Mesenteric fat pad (tissue), 1 donor: ENCODE measurements around a stretch of chr14.

DNA sequence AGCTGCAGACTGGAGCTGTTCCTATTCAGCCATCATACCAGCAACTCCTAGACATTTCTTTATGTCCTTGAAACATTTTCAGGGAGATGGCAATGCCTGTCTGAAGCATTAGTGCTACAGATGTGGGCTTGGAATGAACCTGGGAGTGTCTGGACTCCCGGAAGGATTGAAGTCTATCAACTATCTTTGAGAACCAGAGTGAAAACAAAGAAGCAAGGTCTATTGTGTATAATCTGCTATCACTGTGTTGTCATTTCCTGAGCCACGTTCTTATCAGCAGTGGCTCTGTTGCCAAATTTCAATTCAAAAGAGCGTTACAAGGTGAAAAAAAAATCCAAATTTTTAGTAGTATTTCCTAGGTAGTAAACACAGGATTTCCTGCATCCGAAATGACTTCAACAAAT, 58.8 kb downstream of the GPR135 start:
- PRO-cap = no peak

DNA sequence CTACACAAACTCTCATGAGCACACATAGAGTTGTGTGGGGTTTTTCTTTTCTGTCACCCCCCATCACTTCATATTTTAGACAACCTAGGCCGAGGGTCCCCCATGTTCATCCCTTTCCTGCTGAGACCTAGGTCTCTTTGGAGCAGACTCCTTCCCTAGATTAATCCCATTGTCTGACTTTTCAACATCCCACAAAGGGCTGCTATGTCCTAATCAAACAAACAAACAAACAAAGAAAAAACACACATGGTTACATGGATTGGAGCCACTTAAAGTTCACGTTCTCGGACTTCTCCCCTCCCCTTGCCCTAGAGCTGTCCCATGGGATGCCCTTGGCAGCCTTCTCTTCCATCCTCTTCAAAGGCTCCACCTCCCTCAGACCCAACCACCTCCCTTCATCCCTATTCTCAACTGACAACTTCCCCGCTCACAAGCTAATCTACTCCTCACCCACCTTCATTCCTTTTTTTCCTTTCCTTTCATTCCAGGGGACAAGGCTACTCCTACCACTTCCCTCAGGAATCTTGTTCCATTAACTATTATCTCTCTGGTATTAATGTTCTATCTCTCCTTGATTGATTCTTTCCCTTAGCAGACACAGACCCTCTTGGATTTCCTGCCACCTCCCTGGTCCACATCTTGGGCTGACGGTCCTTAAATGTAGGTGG, 40.5 kb downstream of the GPR135 start:
- PRO-cap = no peak

- PRO-cap = no peak
Observed at GRCh38 chr14:59695013-59695662, 118.5 kb upstream of the CCDC175 start.

- PRO-cap = no peak
Observed at GRCh38 chr14:60087885-60088210, 3.9 kb upstream of the PCNX4 start.

- PRO-cap = no peak
Observed at GRCh38 chr14:60247794-60248275, 1.2 kb upstream of the PPM1A start.

- PRO-cap = no peak
Observed at GRCh38 chr14:60253902-60254678, 5.1 kb downstream of the PPM1A start.

DNA sequence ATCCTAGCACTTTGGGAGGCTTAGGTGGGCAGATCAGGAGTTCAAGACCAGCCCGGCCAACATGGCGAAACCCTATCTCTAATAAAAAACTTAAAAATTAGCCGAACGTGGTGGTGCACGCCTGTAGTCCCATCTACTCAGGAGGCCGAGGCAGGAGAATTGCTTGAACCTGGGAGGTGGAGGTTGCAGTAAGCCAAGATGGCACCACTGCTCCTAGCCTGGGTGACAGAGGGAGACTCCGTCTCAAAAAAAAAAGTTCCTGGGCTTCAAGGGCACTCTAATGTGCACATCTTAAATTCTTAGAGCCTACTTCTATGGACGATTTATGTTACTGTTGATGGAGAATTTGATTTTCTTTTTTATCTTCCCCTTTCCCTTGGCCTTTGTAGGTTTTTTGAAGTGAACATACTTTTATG, 14.0 kb downstream of the PPM1A start:
- PRO-cap = no peak

- PRO-cap = no peak
Observed at GRCh38 chr14:60933119-60933534, 47.8 kb downstream of the TRMT5 start.

GRCh38 chr14:61103146-61104478, 122.6 kb downstream of the SLC38A6 start:
- PRO-cap = no peak

- PRO-cap = no peak
Observed at GRCh38 chr14:61145119-61145916, 135.8 kb downstream of the TMEM30B start.

GRCh38 chr14:61277852-61278144, 3.3 kb downstream of the TMEM30B start:
- PRO-cap = no peak

- PRO-cap = no peak
Observed at GRCh38 chr14:61321986-61322368, 598 bp downstream of the PRKCH start.

- PRO-cap = no peak
Observed at GRCh38 chr14:61342454-61343101, 21.2 kb downstream of the PRKCH start.

DNA sequence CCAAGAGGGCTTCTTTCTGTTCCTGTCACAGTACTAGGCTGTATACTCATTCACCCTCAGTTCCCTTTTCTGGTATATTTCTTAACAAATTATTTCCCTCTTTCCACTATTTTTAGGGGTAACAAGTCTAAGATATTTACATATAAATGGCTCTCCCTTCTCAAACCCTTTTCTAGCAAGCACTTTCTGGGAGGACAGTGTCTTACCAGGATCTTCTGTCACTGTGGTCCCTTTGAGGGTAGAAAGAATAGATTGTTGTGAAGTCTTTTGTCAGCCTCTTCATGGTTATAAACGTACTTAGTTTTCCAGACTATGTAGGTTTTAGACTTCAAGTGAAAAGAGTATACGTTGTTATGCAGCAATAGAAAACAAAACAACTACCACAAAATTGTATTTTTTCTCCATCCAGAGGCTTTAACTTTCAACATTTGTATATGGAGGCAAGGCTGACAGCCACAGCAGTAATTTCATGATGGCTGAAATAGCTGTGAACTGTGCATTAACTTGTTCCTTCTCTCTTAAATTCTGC, 23.7 kb downstream of the PRKCH start:
- PRO-cap = no peak

DNA sequence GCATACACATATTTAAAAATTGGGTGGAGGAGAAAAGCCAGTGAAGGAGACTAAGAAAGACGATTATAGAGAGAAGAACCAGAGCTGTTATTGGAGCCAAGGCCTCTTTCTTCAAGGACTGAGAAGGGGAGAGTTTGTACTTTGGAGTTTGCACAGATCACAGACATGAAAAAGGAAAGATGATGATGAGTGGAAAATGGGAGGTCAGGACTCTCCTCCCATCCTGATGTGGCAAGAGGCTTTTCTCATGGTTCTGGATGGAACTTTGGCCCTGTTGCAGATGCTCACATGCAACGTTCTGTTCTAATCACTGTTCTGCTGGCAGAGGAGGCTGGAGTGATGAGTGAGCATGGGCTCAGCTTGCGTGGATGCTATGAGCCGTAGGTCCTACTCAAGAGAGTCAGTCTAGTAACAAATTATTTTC, 114.5 kb downstream of the PRKCH start:
- PRO-cap = no peak

- PRO-cap = no peak
Observed at GRCh38 chr14:61451464-61451899, 130.1 kb downstream of the PRKCH start.

GRCh38 chr14:61474028-61474549, 152.7 kb downstream of the PRKCH start:
- PRO-cap = no peak

- PRO-cap = no peak
Observed at GRCh38 chr14:61501784-61503040, 180.8 kb downstream of the PRKCH start.

DNA sequence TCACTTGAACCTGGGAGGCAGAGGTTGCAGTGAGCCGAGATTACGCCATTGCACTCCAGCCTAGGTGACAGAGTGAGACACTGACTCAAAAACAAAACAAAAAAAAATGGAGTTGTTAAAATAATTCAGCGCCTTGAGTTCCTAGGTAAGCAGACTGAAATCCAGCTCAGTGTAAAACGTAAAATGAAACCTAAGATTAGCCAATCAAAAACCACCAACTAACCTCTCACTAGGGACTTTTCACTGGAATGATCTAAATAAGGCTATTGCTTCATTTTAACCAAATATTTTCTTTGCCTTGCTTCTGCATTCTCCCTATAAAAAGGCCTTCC, 91.6 kb upstream of the HIF1A start:
- PRO-cap = no peak

DNA sequence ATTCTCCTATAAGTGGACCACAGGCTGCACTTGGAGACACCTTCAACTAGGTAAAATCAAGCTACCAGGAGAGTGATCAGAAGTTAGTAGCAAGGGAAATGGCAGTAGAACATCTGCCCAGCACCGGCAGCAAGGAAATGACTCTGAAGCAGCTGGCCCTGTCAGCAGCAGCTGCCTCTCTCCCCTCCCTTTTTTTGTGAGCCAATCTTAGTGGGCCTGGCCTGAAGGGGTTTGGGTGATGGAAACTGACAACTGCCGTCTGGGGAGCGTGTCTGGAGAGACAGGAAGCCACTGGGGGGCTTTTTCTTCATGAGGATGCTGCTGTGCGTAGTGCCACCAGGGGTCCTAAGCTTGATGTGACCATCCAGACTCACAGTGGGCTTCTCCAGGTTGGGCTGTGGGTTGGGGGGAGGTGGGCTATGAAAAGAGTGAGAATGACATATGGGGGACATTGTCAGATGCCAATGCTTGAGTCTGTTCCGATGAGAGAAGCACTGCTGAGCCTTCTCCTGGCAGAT, 87.7 kb upstream of the HIF1A start:
- PRO-cap = no peak